Measurements from ENCODE around the genes MRPL10 and COPZ2.

DNA sequence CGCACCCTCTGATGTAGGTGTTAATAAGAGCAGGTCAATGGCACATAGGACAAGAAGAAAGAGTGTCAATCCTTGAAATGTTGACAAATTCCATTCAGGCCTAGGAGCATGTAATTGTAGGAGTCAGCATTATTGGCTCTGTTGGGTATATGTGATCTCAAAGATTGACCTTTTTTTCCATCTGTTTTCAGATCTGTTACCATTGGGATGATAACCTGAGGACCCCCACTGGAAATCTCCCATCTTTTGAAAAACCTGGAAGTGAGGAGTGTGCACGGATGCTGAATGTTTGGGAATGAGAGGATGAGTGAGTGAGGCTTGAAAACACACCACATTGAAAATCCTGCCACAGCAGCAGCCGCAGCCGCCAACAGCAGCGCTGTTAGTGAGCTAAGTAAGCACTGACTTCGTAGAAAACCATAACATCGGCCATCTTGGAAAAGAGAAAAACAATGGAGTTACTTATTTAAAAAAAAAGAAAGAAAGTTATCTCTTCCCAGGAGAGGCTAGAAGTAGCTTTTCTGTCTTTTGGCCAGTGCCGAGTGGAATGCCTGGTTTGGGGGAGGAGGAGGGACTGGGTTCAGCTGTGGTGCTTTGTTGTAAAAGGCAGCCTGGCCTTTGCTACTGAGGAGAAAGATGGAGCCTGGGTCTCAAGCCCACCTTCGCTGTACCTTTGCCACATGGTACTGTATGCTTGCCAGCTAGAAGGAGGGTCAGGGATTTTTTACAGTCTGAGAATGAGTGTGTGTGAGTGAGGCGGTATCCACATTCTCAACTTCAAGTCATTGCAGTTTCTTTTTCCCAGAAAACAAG, 11.5 kb upstream of the TBKBP1 start:
- PRO-cap: no peak

GRCh38 chr17:47830934-47831863, at the start of gene MRPL10:
MRPL10 (minus strand) TSS chr17:47831541.
- PRO-cap: bidirectional peak, plus-strand start at chr17:47831670, minus-strand start at chr17:47831526

DNA sequence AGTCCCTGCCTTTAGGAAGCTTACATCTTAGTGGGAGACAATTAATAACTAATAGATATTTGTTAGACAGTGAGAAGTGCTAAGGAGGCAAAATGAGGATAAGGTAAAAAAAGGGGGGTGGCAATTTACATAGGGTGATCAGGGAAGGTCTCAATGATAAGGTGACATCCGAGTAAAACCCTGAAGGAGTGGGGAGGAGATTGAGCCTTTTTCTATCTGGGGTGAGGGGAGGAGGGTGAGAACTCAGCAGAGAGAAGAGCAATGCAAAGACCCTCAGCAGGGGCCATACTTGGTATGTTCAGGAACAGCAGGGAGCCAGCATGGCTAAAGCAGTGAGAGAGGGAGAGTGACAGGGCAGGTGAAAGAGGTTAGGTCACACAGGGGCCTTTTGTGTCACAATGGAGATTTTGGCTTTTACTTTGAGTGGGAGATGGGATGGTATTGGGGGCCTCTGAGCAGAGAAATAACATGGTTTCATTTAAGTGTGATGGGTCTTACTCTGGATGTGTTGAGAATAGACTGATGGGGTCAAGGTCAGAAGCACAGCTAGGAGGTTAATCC, 6.0 kb downstream of the SP2 start:
- PRO-cap: no peak

DNA sequence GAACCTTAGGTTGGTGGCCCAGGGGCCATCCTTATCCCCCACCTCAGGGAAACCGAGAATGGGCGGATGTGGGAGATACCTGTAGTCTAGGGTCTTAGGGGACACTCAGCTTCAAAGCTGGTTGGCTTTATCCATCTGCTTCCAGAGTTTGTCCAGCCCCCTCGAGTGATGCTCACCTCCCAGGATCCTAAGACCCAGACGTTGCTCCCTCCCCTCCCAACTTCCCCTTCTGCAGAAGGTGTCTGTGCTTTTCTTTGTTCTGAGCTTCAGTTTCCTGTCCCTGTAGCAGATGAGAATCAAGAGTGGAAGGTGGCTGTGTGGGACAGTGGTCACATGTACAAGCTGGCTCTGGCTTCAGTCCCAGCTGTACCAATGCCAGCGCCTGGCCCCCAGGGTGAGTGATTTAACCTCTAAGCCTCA, 7.8 kb downstream of the PRR15L start:
- PRO-cap: no peak

GRCh38 chr17:47955229-47956254, 2.1 kb downstream of the PRR15L start:
- PRO-cap: no peak

DNA sequence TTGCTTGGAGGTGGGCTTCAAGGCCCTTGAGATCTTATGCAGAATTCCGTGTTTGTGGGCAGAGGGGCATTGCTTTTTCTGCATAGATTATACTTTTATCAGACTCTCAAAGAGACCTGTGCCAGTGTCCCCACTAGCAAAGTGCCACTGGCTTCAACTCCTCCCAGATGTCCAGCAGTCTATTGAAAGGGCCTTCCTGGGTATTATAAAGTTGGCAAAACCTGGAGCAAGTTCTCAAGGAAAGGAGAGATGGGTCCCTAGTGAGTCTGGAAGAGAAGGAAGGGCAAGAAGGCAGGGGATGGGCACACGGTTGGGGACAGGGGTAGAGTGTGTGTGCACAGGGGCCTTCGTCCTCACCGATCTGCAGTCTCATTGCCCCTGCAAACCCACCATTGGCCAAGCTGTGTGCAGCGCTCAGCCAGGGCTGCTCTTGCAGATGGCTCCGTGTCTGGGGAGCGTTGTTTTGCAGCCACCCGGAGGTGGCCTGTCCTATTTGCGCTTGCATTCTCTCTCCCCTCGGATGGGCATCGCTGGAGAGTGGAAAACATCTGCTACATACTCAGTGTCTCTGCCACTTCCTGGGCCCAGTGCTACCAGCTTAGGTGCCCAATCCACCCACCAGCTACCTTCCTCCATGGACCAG, 963 bp upstream of the PRR15L start:
- PRO-cap: no peak

DNA sequence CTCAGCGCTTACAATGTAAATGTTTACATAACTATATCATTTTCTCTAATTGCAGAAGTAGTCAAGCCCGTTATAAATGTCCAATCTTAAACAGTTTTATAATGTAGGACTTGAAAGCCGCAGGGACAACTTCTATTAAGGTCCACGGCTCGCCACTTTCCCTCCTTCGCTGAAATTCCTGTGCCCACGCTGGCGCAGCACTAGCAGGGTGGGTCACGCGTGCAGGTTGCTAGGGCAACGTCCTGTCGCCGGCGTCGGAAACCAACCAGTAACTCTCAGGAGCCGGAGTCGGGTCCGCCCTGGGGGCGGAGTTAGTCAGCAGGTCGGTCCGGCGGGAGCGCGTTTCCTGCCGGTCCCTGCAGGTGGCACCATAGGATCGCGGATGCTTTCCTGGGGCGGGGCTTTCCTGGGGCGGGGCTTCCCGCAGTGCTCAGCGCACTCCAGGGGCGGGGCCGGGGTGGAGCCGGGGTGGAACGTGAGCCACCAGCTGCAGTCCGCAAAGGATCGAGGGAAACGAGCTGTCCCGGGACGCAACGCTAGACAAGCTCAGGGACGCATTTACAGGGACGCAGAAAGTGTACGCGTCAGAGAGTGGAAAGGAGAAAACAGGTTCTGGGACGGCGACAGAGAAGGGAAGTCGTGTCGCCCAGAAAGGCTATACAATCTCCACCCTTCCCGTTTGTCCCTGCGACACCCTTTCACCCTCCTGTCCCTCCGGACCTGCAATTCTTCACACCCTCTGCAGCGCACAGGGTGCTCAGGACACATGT, 12.5 kb downstream of the COPZ2 start:
- PRO-cap: unidirectional peak, minus-strand start at position 171 of the sequence; unidirectional peak, plus-strand start at position 499 of the sequence; unidirectional peak, plus-strand start at position 549 of the sequence

GRCh38 chr17:48026330-48026908, 11.2 kb downstream of the COPZ2 start:
- PRO-cap: no peak

- PRO-cap: unidirectional peak, minus-strand start at chr17:48037797
These were observed at the start of gene COPZ2 for GRCh38 chr17:48037077-48038000. COPZ2 (minus strand) TSS chr17:48037797.

- PRO-cap: no peak
These were observed 4.7 kb downstream of the NFE2L1 start for GRCh38 chr17:48052885-48053146.

GRCh38 chr17:48111571-48112263, 4.2 kb downstream of the SNX11 start:
- PRO-cap: no peak

GRCh38 chr17:48127095-48127904, 19.7 kb downstream of the SNX11 start:
- PRO-cap: no peak

DNA sequence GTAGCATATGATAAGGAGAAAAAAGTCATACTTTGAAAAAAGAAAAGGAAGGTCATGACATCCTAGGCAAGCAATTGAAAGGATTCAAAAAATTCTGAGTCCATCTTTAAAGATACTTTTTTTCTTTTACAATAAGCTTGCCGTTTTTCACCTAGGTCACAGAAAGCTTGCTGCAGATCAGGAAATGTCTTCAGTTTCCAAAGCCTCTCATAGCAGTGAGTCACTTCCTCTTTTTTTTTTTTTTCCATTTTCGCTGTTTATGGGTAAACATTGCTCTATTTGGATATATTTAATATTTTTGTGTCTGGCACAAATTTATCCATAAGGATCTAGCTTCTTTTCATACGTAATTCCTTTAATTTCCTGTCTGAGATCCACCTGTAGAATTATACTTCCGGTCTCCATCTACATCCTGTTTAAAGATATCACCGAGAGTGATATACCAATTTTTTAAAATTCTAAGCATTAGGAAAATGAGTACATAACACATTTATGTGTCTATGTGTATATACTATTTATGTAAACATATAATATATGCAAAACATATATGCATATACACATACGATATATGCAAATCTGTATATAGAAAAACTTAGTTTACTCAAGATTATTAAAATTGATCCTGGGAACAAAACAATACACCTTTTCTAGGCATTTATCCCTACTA, 134.5 kb downstream of the SKAP1 start:
- PRO-cap: unidirectional peak, minus-strand start at position 185 of the sequence

- PRO-cap: no peak
These were observed 38.2 kb downstream of the HOXB1 start for GRCh38 chr17:48492481-48493195.

DNA sequence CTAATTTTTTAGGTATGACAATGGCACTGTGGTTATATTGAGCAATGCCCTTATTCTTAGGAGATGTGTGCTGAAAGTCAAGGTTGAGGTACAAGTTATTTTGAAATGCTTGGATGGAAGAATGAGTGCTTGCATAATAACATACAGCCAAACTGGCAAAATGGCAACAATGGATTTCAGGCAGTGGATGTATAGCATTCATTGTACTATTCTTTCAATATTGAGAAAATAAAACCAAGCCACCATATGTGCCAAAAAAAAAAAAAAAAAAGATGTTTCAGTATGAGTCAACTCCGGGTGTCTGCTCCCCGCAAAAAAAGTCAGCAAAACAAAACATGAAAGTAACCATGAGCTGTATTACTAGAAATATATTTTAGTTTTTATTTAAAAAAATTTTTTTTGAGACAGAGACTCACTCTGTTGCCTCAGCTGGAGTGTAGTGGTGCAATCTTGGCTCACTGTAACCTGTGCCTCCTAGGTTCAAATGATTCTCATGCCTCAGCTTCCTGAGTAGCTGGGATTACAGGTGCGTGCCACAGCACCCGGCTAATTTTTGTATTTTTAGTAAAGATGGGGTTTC, 19.8 kb downstream of the HOXB1 start:
- PRO-cap: unidirectional peak, plus-strand start at position 387 of the sequence

- PRO-cap: no peak
These were observed 5.7 kb downstream of the HOXB2 start for GRCh38 chr17:48539166-48539681.

DNA sequence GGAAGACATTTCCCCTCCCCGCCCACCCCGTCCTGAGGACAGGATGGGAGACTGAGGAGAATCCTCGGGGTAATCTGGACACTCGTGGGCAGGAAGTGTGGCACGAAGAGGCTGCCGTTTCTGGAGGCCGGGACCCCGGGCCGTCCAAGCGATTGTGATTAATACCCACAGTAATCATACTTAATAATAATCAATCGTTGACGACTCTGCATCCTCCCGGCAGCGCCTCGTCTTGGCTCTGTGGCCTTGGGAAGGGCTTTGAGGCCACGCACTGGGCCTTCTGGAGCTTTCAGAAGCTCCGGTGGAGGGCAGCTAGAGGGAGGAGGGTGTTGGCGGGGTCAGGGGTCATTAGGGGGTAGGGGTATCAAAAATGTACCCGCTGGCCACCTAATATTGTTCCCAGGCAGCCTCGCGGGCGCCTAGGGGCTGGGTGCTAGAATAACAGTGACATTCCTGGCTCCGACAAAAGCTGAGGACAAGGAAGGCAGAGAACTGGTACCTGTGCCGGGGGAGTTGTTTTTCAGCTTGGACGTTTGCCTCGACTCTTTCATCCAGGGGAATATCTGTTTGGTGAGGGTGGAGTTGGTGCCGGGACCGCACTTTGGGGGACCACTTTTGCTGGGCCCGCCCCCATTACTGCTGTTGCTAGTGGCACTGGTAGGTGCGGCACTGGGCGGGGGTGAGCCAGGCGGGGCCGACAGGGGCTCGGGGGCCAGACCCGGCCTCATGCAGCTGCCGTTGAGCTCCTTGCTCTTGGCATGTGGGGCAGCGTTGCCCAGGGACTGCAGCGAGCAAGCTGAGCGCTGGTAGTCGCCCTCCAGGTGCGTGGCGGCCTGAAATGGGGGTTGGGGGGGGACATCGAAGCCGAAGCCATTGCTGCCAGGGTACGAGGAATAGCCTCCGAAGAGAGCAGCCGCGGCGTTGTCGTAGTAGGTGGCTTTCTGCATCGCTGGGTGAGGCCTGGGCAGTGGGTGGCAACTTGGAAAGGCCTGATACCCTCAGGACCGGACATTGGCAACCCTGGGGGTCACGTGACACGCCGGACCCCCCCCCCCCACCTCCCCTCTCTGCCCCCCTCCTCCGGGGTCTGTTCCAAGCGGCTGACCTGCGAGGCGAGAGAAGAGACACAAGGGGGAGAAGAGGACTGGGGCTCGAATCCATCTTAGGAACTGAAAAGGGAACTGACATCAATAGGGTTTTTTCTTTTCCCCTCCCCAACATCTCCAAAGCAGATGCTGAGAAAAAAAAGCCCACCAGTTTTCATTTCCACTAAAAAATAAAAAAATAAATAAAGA, 7.1 kb upstream of the HOXB2 start:
- PRO-cap: no peak

- PRO-cap: no peak
These were observed 8.1 kb upstream of the HOXB2 start for GRCh38 chr17:48552823-48553554.

GRCh38 chr17:48559898-48560971, 15.3 kb upstream of the HOXB2 start:
- PRO-cap: unidirectional peak, minus-strand start at chr17:48560248

- PRO-cap: bidirectional peak, plus-strand start at chr17:48567412, minus-strand start at chr17:48567258
These were observed 11.2 kb downstream of the HOXB4 start for GRCh38 chr17:48566812-48567548.